Left lobe of liver (tissue), 1 donor: ENCODE measurements around the gene NCMAP.

DNA sequence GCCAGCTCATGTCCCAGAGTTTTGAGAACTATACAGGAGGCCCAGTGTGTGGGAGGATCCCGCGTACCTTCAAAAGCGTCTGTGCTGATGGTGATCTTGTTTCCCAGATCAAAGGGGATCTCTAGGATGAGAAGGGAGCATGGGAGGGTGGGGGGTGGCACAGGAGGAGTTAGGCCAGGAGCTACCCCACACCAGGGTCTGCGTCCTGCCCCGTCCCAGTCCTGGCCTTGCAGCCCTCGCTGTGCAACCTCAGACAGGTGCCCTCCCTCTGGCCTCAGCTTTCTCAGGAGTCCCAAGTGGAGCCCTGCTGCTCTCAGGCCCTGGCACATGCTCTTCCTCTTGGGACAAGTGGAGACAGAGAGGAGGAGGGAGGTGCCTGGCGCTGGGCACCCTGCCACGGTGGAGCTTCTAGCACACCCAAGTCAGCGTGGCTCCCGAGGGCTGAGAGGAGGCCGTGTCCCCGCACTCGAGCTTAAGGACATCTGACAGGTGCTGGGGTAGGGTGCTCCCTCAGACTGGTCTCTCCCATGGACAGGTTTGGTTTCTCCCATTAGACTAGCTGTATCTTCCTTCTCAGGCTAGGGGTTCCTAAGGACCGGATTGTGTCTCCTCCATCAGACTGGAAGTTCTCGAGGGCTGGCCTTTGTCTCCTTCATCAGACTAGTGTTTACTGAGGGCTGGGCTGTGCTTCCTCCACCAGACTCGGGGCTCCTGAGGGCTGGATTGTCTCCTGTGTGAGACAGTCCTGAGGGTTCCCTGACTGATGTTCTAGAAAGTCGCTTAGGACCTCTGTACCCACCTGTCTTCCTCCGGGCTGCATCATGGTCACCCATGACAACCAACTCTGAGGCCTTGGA lies 21.7 kb downstream of the MYOM3 start:
- PRO-cap = no peak

DNA sequence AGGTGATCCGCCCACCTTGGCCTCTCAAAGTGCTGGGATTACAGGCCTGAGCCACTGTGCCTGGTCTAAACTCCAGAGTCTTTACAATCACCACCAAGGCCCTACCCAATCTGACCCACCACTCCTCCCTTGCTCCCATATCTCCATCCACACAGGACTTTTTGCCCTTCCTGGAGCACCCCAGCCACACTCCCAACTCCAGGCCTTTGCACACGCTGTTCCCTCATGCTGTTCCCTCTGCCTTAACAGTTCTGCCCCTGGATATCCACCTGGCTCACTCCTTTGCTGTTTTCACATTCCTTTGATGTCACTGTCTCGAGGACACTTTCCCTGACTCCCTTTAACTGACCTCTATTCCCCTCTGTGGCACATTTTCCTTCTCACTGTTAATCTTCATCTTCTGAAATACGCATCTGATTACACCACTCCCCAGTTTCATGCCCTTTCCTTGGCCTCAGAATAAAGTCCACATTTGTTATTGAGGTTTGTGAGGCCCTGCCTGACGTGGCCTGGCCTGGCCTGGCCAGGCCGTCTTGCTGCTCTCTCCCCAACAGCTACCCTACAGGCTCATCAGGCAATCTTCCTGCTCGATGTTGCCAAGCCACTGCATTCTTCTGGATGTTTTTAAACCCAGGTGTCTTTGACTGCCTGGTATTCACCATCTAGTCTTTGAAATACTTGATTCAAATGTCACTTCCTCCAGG lies 3.0 kb downstream of the IFNLR1 start:
- PRO-cap = unidirectional peak, plus-strand start at position 526 of the sequence

DNA sequence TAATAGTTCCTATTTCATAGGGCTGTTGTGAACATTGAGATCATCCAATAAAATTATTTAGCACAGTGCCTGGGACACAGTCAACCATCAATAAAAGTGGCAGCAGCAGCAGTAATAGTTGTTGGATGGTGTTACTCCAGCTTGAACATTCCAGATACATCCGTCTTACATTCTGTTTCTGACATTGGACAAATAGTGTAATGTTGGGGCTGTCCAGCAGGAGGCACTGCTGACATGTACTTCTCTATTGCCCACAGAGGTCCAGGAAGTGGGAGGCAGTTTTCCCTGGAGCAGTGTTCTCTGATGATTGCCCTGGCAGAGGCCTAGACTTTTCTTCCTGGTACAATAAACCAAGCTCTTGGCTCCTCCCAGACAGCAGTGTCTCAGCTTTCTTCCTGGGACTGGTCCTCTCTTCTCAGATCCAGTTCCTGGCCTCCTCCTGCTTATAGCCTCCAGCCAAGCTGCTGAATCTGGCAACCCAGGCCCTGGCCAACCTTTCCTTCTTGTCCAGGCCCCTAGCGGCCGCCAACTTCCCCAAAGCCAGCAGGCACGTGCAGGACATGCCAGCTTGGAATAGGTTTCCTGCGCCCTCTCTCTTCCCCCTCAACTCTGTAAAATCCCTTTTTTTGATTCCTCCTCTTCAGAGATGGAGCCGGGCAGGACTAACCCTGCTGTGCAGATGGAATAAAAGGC lies 14.9 kb upstream of the IFNLR1 start:
- PRO-cap = no peak

DNA sequence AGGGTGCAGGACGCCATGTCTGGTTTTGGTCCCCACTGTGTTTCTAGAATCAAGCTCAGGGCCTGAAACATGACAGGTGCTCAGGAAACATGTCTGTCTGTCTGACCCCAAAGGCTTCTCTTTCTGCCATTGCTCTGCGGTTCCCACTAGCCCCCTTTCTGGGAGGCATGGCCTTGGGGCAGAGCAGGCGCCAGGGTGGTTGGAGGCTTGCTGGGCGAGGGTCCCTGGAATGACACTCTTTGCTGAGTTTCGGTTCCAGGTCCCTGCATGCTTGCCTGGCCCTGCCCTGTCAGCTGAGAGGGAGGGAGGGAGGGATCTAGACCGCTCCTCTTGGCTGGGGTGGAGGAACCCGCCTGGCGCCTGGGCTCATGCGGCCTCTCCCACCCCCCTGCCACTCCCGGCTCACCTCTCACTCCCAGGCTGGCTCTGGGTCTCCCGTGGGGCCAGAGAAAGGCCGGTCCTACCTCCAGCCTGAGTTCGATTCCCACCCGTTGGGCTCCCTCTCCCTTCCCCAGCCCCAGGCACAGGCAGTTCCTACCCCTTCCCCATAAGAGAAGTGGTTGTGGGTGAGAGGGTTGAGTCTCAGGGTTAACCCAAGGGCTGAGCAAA lies 18.9 kb upstream of the IFNLR1 start:
- PRO-cap = no peak

GRCh38 chr1:24322150-24322899 lies 3.2 kb downstream of the GRHL3 start:
- PRO-cap = unidirectional peak, minus-strand start at chr1:24322341

GRCh38 chr1:24481929-24482444 lies 20.6 kb upstream of the RCAN3 start:
- PRO-cap = unidirectional peak, minus-strand start at chr1:24482077

DNA sequence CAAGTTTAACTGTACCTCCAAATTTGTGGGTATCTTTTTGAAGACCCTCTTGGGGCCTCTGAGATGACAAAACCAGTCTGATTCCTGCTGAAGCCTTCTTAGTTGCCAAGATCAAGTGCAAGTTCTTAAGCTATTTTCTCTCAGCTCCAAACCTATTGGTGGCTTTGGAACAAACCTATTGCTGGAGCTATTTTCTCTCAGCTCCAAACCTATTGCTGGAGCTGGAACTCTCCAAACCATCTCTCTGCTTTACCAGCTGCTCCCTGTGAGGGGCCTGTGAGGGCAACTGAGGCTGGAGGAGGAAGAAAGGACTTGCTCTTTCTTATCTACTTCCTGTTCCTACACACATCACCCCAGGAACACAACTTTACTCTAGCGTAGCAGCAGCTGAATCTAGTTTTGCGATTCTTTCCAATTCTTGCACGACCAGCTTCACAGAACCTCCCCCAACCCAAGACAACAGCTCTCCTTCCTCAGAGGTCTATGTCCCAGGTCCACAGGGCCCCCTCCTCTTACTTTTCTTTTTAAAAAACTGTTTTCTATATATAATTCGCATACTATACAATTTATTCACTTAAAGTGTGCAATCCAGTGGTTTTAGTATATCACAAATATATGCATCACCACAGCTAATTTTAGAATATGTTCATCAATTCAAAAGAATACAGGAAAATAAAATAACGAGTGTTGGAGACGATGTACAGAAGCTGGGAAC lies 15.9 kb upstream of the RCAN3 start:
- PRO-cap = no peak

- PRO-cap = no peak
These were observed 5.6 kb downstream of the RCAN3 start for GRCh38 chr1:24508250-24508720.

DNA sequence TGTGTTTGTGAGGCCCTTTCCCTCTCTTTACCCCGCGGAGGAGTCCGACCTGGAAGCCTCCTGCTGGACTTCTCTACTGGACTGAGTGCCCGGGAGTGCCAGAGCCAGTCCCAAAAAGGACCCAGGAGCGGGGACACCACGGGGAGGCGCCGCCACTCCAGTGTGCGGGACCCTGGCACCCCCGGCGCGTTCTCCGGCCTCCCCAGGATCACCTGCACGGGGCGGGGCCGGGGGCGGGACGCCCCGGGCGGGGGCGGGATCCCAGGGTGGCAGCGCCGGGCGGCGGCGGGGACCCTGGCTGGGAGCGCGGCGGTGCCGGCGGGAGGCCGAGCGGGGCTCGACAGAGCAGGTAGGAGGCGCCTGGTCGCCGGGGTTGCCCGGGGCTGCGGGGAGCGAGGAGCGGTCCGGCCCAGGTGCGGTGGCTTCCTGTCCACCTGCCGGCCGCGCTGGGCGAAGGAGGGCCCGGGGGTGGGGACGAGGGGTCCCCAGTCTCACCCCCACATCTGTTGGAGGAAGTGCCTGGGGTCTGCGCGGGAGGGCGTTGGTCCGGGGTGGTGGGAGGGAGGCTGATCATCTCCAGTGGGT lies at the start of gene NCMAP:
NCMAP (plus strand) TSS at position 267 of the 585 bp plus-strand sequence.
- PRO-cap = bidirectional peak, plus-strand start at position 256 of the sequence, minus-strand start at position 87 of the sequence

DNA sequence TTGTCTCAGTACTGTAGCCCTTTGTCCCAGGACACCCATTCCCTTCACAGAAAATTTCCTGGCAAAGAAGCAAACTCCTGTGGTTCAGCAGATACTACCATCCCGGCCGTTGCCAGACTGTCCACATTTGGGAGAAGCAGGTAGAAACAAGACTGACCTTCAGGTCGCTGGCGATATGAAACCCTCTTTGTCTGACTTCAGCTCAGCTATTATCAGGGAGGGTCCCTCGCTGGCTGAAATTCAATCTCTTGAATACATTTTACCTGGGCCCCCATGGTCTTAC lies 23.6 kb upstream of the SRRM1 start:
- PRO-cap = no peak

DNA sequence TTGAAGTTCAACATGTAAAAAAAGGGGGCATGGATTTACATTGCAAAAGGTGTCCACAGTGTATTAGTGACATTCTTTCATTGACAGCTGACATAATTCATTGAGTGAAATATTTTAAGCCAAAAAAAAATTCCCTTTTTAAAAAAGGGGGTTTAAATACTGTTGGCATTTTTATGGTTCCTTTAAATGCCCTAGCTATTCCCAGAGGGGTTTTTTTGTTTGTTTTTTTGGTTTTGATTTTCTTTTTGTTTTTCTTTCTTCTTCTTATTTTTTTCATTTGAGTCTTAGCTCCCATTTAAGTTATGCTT lies 29.3 kb downstream of the SRRM1 start:
- PRO-cap = no peak

DNA sequence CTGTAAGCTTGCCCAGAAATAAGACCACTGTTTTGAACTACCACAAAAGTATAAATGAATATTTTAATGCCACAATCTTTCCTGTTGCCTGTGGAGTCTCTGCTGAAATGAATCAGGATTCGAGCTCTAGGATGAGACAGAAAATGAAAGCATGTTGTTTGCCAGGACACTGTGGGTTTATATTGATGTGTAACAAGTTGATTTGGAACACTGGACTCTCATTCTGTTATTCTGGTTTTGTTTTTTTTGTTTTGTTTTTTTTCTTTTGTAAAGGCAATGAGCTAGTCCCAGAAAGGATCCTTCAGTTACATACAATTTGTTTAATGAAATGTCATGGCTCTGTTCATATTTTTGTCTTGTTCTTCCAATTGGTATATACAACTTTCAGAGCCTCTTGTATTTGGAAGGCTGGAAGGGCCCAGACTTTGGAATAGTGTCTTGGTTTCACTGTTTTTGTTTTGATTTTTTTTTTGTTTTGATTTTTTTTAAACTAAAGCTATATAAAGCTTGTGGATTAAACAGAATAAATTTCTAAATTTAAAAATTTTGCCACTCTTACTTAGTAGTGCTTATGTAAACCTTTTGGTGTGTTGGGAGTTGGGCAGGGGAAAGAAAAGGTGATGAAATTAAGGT lies 29.7 kb downstream of the SRRM1 start:
- PRO-cap = no peak

GRCh38 chr1:24676850-24677962 lies 34.1 kb downstream of the SRRM1 start:
- PRO-cap = no peak

GRCh38 chr1:24725187-24725600 lies 20.1 kb upstream of the CLIC4 start:
- PRO-cap = no peak

DNA sequence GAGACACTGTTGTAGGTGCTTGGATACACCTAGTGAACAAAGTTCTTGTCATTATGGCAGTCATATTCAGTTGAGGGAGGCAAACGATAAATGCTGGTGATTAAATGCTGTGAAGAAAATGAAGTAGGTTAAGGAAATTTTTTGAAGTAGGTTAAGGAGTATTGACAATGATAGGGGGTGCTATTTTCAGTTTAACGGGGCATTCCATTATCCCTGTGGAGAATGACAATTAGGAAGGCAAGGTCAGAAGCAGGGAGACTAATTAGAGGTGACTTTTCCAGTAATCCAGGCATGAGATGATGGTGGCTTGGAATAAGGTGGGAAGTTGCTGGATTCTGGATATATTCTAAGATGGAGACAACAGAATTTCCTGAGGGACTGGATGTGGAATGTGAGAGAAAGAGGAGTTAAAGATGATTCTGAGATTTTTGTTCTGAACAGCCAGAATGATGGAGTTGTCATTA lies 15.5 kb downstream of the CLIC4 start:
- PRO-cap = no peak

DNA sequence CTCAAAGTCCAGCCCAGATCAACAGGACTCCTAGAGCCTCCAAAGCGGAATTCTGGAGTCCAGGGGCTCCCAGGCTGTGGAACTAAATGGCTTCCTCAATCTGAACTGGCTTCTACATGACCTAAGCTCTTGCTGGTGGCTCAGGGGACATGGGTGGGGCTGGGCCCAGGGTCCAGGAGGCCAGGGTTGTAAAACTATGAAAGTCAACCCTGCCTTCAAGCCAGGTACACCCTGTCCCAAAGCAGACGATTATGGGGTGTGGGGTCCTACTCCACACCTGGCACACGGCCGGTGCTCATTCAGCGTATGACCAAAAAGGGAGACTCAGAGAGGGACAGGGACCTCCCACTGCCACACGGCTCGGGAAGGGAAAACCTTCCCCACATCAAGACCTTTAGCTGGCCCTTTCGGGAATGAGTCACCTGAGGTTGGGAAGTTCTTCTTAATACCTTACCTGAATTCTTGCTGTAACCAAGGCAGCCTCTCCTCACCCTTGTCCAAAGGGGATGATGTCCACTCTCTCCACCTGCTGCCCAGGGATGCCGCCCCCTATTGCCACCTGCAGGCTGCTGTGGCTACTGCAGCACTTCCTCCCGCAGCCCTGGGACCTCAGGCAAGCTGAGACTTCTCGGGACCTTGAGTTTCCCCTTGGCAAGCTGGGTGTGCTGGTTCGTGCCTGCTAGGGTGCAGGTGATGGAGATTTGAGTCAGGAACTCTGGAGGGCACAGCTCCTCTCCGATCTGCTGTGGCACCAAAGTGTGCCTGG lies 32.2 kb downstream of the RUNX3 start:
- PRO-cap = no peak

DNA sequence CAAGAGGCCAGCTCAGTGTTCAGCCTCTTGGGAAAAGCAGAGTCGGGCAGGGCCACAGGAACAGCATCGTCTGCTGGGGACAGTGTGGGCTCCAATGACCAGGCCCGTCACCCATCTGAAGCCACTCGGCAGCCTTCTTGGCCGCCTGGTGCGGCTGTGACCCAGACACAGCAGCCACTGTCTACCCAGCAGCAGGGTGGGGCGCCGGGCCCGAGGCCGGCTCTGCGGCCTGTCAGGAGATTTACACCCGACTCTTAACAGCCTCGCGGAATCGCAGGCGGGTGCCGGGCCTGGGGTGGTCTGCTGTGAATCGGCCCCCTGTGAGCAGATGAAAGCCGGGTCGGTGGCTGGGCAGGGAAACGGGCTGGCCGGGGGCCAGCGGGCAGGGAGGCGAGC lies 15.9 kb downstream of the RUNX3 start:
- PRO-cap = no peak

GRCh38 chr1:24925193-24925456 lies 5.0 kb downstream of the RUNX3 start:
- PRO-cap = no peak

GRCh38 chr1:25031629-25032664 lies 101.9 kb upstream of the RUNX3 start:
- PRO-cap = bidirectional peak, plus-strand start at chr1:25032488, minus-strand start at chr1:25032356

DNA sequence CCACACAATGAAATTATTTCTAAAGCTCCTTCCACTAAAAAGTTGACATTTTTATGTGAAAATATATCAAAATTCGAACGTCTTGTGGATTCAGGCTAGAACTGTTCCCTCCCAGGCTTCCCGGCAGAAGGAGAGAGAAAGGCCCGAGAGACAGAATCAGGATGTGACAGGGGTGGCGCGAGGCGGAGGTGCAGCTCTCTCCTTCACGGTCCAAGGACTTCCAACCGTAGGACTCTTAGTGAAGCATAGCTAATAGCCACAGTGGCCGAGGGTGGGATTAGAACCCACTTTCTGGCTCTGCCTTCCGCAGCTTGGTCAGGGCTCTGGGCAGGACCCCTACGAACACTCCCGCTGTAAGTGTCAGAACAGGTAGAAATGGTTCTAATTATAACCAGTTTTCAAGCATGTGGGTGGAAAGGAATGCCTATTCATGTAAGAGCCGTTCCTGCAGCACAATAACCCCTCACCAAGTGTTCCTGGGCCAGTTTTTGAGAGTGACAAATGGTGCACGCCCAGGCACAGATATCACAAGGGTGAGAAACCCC lies 86.5 kb downstream of the SYF2 start:
- PRO-cap = no peak